ENCODE results near the gene MSS51.

GRCh38 chr10:72068600-72069076, 19.7 kb downstream of the SPOCK2 start:
- PRO-cap = no peak

DNA sequence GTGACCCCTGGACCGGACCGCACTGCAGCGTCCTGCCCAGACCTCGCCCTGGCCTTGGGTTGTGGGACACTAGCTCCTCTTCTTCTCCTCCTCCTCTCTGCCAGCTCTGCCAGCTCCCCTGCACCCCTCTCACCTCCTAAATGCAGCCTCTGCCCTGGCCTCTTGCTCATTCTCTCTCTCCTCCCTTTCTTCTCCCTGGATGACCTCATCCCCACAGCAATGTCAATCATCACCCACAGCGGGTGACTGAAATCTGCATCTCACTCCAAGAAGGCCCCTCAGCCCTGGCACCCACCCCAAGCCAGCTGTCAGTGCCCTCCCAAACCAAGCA, 19.3 kb downstream of the SPOCK2 start:
- PRO-cap = no peak

DNA sequence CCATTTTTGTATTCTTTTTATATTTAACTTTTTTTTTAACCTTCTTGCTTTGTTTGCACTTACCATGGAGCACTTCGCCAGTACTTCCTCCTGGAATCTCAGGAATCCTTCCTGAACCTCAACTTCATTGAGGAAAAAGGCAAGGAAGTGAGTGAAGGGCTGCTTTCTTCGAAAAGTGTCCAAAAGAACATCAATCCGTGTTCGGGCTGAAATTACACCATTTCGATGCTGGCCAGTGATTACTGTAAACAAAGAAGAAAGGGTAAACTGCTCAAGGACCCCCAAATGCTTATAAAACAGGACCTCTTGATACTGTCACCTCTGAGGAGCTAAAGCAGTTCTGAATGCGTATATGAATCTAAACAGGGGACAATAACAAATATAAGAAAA, 19.1 kb upstream of the ANAPC16 start:
- PRO-cap = no peak

GRCh38 chr10:72238410-72239090, 22.5 kb upstream of the ASCC1 start:
- PRO-cap = no peak

DNA sequence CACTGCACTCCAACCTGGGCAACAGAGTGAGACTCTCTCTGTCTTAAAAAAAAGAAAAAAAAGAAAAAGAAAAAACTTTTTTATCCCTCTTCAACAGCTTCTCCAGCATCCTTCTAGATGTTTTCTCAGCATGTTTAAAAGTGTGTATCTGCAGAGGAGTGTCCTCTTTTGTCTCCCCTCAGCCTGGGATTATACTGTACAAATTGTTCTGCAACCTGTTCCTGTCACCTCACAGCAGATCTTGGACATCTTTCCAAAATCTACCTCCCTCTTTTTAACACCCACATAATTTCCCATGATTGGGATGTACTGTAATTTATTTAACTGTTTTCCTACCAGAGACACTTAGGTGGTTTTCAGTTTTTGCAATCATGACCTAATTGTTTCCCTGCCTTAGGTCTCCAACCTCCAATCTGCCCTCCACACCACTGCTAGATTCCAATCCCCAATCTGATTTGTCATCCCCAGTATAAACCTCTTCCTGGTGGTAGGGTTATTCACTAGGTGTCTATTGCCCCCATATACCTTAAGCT, 17.7 kb upstream of the DDIT4 start:
- PRO-cap = no peak

- PRO-cap = no peak
Measured at GRCh38 chr10:72263432-72263975, 10.2 kb upstream of the DDIT4 start.

DNA sequence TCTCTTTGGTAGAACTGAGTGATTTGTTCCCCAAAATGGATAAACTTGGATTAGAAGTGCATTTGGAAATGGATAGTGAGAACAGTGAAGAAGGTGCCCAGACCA, 3.3 kb downstream of the DDIT4 start:
- PRO-cap = no peak

GRCh38 chr10:72320610-72321636, 33.8 kb downstream of the DNAJB12 start:
- PRO-cap = bidirectional peak, plus-strand start at chr10:72320919, minus-strand start at chr10:72320760

- PRO-cap = no peak
Measured at GRCh38 chr10:72338164-72338805, 16.4 kb downstream of the DNAJB12 start.

- PRO-cap = no peak
Measured at GRCh38 chr10:72349151-72349810, 5.4 kb downstream of the DNAJB12 start.

DNA sequence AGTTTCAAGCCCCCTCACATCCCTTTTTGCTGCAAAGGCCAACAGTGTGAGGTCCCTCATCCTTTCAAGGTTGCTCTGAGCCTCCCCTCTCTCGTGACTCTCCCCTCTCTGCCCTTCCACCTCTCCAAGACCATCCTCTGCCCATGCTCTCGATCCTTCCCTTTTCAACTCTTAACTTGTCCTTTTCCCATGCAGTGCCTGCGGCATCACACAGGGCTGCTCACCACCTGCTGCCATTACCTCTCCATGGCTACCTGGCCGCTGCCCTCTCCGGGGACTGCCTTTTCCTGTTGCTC, 3.4 kb downstream of the DNAJB12 start:
- PRO-cap = no peak

DNA sequence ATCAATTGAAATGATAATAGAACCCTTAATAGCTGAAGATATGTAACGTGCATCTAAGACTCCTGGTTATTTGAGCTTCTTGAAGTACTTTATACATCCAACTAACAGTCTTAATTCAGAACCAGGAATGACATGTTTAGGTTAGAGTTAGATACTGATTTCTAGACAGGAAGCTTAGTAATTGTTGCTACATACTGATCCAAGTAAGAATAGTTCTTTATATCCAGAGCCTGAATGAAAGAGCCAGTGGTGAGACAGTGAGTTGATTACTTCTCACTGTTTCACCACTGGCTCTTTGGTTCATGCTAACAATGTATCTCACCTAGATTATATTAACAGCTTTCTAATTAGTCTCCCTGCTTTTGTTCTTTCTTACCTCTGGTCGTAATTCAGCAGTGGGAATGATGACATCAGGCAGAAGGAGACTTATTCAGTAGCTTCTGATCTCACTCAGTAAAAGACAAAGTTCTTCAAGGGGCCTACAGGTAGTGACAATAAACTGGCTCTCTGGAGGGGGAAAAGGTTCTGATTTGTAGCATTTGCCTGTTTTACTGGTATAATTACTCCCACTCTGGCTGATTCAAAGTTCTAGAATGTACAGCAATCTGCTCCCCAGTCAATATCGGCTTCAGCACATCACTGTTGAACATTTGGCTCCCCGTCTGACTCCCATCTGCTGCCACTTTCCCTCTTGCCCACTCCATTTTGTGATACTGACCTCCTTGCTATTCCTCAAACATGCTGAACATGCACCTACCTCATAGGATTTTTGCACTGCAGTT, 29.0 kb downstream of the MCU start:
- PRO-cap = no peak

DNA sequence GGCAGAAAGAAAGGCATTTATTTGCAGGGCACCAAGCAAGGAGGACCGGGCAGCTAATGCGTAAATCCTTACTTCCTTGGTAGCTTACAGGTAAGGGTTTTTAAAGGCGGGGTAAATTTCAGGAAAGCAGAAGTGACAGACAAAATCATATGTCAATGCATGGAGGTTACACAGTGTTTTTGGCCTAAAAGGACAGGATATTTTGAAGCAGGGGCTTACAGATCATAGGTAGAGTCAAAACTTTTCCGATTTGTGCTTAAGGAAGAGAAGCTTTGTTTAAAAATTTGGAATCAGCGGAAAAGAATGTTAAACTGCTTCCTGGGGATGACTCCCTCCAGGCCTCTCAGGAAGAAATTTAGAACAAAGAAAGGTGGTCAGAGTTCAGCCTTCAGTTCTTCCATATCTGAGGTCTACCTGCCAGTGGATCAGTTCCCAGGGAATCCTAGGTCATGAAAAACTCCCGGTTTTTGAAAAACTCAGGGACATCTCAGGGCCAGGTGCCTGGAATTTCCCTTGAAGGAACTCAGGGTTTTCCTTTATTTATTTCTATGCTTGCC, 100.3 kb downstream of the MCU start:
- PRO-cap = no peak

DNA sequence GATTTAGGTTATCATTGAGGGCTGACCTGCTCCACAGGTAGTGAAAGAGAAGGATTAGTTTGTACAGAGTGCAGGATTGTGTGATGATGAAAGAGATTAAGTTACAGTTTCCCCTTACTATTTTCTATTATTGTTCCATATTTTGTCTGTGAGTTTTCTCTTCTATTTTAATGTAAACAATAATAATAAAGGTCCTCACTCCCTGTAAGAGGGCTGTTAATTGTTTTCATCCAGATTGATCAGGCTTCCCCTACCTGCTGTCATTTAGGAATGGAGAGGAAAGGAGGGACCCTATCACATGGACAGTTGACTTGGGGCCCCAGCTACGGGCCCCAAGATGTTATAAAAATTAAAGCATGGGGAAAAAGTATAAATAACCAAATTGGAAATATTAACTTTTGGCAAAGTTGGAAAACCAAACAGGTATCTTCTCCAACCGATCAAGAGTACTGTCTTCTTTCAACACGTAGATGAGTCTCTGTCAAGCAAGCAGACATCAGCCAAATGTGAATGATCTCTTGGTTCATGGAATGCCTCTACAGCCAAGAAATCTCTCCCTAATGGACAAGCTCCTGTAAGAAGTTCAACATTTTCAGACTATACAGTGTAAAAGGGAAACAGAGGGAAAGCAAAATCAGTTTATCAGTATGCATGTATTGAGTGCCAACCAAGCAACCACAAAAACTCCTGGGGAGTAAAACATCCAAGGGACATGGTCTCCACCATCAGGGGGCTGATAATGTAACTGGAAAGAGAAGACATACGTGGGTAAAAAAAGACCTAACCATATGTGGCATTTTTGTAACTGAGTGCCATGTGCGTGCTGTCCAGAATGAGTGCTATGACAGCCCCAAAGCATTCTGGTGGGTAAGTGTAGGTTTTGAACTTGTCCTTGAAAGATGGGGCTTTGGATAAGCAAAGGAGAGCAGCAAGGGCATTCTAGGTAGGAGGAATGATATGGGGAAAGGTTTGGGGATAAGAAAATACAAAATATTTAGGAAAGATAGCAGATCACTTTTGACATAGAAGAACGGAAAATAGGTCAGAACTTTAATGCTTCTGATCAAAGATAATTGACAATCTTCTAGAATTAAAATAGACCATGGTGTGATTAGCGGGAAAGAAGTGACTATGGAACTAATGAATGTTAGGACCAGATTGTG, 16.7 kb downstream of the DNAJC9 start:
- PRO-cap = no peak

DNA sequence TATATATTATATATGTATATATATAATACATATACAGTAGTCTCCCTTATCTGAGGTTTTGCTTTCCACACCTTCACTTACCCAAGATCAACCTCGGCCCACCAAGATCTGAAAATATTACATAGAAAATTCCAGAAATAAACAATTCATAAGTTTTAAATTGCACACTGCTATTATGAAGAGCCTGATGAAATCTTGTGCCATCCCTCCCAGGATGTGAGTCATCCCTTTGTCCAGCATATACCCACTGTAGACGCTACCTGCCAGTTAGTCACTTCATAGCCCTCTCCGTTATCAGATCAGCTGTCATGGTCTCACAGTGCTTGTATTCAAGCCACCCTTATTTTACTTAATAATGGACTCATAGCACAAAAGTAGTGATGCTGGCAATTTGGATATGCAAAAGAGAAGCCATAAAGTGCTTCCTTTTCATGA, 9.6 kb upstream of the MRPS16 start:
- PRO-cap = no peak

- PRO-cap = no peak
Measured at GRCh38 chr10:73422178-73422775, 8.4 kb upstream of the ANXA7 start.

GRCh38 chr10:73433410-73434130, at the start of gene MSS51:
TSS of gene MSS51 (minus strand) at chr10:73433561.
- PRO-cap = no peak

GRCh38 chr10:73470797-73471295, 25.0 kb downstream of the PPP3CB start:
- PRO-cap = no peak

GRCh38 chr10:73474798-73475810, 20.7 kb downstream of the PPP3CB start:
- PRO-cap = no peak

GRCh38 chr10:73490172-73490959, 5.5 kb downstream of the PPP3CB start:
- PRO-cap = no peak

All from neutrophil (primary cell).